ENCODE measurements around a stretch of chr2.

GRCh38 chr2:24258426-24259109 is 83.7 kb downstream of the FAM228A start:
- PRO-cap: no peak

DNA sequence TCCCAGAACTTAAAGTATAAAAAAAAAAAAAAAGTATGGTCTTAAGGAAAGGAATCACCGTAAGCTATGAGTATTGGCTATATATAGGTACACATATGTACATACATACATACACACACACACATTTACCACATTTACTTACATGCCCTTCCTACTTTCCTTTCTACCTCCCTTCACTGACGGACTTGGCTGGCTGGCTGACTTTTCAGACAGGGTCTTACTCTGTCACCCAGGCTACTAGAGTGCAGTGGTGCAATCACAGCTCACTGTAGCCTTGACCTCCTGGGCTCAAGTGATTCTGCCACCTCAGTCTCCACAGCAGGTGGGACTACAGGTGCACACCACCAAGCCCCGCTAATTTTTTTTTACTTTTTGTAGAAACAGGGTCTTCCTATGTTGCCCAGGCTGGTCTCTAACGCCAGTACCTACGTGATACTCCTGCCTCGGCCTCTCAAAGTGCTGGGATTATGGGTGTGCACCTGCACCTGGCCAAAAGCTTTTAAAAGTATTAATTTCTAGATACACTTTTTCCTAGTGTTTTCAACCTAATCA is 92.6 kb downstream of the FAM228A start:
- PRO-cap: no peak

DNA sequence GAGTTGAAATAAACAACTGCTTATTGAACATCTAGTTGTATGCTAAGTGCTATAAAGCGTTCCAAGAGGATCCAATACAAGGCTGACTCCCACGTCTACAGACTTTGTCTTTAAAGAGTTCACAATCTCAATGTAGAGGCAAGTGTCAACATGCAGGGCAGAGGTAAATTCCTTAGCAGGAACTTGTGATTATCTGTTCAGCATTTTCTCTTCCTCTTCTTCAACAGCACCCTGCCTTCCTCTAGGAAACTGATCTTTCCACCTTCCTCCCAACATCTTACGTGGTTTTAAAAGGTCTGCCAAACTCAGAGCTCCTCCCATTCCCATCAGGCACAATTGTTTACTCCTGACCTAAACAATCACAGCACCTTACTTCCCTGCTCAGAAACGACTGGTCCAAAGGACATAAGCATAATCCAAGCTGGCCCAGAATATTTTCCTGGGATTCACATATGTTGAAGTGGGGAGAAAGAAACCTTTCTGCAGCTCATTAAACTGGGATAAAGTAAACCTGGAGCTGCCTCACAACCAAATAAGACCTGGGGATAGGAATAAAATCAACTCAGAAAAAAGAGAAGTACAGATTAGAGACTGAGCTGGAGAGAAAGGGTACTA is 83.9 kb downstream of the ITSN2 start:
- PRO-cap: no peak

- PRO-cap: no peak
Measured at GRCh38 chr2:24298557-24298934, 61.8 kb downstream of the ITSN2 start.

DNA sequence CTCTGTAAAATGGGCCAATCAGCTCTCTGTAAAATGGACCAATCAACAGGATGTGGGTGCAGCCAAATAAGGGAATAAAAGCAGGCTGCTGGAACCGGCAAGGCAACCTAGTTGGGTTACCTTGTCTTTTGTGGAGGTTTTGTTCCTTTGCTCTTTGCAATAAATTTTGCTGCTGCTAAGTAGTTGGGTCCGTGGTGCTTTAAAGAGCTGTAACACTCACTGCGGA is 43.2 kb upstream of the ITSN2 start:
- PRO-cap: no peak

- PRO-cap: no peak
Measured at GRCh38 chr2:24454189-24454726, 36.8 kb upstream of the NCOA1 start.

- PRO-cap: no peak
Measured at GRCh38 chr2:24492206-24492994, 1.3 kb downstream of the NCOA1 start.

DNA sequence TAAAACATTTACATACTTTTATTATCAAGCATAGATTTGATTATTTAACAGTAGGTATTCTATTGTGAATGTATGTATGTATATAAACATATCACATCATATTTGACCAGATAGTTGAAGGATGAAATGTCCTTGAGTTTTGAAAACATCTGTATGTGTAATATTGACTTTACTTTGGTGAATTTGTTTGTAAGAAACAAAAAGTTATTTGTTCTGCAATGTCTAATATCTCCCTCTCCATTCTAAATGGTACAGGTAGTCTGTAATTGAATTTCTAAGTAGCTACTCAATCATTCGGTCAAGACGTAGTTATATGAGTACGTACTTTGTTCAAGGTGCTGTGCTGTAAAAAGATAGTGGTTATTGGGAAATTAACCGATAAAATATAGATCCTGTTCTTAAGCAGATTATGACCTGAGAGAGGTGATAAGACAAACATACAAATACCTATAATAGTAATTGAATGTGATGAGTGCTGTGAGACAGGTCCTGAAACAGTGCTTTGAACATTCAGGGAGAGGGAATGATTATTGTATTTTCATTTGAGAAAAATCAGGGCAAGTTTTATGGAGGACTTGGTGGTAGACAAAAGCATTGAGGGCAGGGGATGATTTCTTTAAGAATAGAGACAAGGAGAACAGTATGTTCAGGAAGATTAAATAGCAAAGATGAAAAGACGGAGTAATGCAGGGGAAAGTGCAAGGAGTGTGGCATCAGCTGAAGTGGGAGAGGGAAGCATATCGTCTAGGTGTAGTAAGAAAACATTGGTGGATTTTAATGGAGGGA is 7.1 kb downstream of the NCOA1 start:
- PRO-cap: no peak

DNA sequence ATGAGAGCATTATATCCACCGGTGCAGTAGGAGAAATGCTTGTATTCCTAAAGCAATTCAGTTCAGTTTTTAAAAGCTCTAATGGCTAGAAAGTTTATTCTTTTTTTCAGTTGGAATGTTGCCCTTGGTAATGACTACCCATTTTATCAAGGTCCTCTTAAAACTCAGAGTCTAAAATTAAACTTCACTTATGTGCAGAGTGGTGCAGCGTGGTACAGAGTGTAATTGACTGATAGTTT is 21.3 kb downstream of the NCOA1 start:
- PRO-cap: no peak

- PRO-cap: no peak
Measured at GRCh38 chr2:24739333-24739694, 53.9 kb downstream of the PTRHD1 start.

DNA sequence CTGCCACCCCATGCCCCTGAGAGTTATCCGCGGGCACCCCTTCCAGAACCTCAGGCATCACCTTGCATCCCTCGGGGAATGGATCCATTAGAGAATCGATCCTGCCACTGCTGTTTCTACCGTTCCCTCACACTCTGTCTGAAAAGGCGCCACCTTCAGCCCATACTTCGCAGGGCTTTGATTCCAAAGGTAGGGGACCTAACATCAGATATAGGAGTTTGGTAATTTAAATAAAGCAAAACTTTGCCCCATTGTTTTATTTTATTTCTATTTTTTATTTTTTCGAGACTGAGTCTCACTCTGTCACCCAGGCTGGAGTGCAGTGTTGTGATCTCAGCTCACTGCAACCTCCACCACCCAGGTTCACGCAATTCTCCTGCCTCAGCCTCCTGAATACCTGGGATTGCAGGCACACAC is 1.2 kb upstream of the ADCY3 start:
- PRO-cap: no peak

GRCh38 chr2:24972276-24973215 is 791 bp upstream of the DNAJC27 start:
- PRO-cap: unidirectional peak, minus-strand start at chr2:24972780

- PRO-cap: no peak
Measured at GRCh38 chr2:25041853-25042020, 139 bp upstream of the EFR3B start.

GRCh38 chr2:25228868-25229791 is 60.8 kb upstream of the POMC start:
- PRO-cap: no peak

- PRO-cap: no peak
Measured at GRCh38 chr2:25233770-25234531, 65.6 kb upstream of the POMC start.

- PRO-cap: no peak
Measured at GRCh38 chr2:25294131-25294490, 47.6 kb downstream of the DNMT3A start.

- PRO-cap: no peak
Measured at GRCh38 chr2:25314264-25315486, 27.1 kb downstream of the DNMT3A start.

GRCh38 chr2:25340973-25341734 is 571 bp downstream of the DNMT3A start:
- PRO-cap: bidirectional peak, plus-strand start at chr2:25341217, minus-strand start at chr2:25341145

GRCh38 chr2:25419358-25419905 is 77.7 kb upstream of the DNMT3A start:
- PRO-cap: no peak

GRCh38 chr2:25558125-25558842 is 115.1 kb downstream of the DTNB start:
- PRO-cap: no peak

All from ureter (tissue), 1 donor.